Vein endothelial cell (primary cell): ENCODE results near the genes PAX6 and RCN1.

- CAGE, long polyA plus RNA, result no peak
Measured at GRCh38 chr11:28701933-28702936, 594.0 kb downstream of the METTL15 start.

- CAGE, long polyA plus RNA, result no peak
Measured at GRCh38 chr11:30342453-30343339, 19.8 kb downstream of the ARL14EP start.

GRCh38 chr11:30584622-30584960 lies 1.6 kb downstream of the MPPED2 start:
- CAGE, long polyA plus RNA, result no peak

DNA sequence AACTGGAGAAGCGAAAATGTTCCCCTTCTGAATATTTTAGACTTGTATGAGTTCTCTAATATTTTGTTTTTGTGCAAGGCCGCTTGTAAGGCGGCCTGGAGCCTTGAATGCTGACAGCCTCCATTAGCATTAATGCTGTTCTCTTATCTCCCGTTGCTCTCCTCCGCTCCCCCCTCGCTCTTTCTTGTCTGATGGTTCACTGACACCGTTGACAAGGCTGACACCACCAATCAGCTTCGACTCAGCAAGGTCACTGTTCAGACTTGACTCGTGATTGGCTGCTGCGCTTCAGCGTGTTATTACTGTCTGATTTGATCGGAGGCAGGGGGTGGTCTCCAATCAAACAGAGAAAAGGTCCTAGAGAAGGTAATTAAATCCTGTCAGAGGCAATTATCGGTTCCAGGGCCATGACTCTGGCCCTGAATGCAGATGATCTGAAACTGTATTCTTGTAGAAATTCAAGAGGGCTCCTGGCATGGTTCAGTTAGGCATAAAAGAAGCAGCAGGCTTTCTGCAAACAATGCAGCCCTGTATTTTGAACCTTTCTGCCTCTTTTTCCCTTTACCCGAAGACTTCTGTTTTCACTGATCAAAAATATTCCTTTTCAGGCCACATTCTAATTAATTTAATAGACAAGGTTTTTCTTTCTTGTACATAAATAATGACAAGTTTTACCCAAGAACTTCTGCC lies 49.3 kb upstream of the MPPED2 start:
- CAGE, long polyA plus RNA, result no peak

GRCh38 chr11:31477666-31478305 lies 31.6 kb downstream of the IMMP1L start:
- CAGE, long polyA plus RNA, result no peak

GRCh38 chr11:31493943-31494337 lies 15.5 kb downstream of the IMMP1L start:
- CAGE, long polyA plus RNA, result no peak

GRCh38 chr11:31810816-31811566 lies at the start of gene PAX6:
TSS of gene PAX6 (minus strand) at chr11:31811322.
- CAGE, long polyA plus RNA, result no peak

DNA sequence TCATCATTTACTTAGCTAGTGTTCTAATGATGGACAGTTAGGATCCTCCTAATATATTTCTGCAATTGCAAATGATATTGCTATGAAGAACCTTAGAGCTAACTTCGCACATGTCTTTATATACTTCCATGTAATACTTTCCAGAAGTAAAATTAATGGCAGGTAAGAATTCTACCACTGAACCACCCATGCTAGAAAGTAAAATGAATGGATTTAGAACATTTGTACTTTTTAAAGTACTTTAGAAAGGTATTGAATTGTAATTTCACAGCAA lies 25.5 kb upstream of the PAX6 start:
- CAGE, long polyA plus RNA, result no peak

DNA sequence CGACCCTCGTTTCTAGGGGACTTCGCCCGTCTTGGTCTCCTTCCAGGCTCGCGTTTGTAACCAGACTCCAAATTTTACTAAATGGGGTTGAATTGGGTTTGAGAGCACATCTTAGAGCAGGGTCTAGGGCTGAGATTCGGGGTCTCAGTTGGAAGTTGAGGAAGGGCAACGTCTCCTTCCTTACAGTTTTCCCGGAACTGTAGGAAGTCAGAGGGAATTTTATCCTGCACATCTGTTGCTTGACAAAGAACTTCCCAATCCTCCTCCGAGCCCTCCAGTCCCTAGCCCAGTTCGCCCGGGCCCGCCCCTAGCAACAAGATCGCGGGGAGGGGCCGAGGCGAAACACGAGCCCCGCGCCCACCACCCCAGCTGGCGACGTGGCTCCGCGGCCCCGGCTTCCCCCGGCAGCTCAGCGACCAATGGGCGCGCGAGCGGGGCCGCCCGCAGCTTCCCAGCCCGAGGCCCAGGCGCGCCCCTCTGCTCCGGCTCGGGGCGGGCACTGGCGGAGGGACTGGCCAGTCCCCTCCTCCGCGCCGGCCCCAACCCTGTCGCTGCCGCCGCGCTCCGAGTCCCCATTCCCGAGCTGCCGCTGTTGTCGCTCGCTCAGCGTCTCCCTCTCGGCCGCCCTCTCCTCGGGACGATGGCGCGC lies at the start of gene RCN1:
RCN1 (plus strand) TSS at position 518 of the 649 bp plus-strand sequence.
- CAGE, long polyA plus RNA, result start-site peak on the plus strand centred at position 501 of the sequence, 189 bp wide, 748 and 664 reads in 2 replicates

GRCh38 chr11:32386779-32387206 lies 48.5 kb downstream of the WT1 start:
- CAGE, long polyA plus RNA, result no peak

- CAGE, long polyA plus RNA, result no peak
Measured at GRCh38 chr11:32415845-32416595, 19.3 kb downstream of the WT1 start.

DNA sequence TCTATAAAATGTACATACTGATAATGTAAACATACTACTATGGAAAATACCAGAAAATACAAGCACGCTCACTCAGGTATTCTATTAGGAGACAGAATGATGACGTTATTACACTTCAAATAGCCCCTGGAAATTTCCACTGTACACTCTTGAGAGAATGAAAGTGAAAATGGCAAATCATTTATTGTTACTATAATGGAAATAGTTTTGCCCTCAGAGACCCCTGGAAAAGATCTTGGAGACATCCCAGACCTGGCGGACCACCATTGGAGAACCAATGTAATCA lies 599 bp upstream of the PRRG4 start:
- CAGE, long polyA plus RNA, result no peak

DNA sequence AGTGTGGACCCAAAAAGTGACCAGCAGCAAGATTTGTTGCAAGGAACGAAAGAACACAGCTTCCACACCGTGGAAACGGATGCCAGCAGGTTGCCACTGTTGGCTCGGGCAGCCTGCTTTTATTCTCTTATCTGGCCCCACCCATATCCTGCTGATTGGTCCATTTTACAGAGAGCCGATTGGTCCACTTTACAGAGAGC lies 4.9 kb upstream of the QSER1 start:
- CAGE, long polyA plus RNA, result no peak

GRCh38 chr11:33140467-33140984 lies 20.8 kb downstream of the CSTF3 start:
- CAGE, long polyA plus RNA, result no peak

GRCh38 chr11:33161813-33162132 lies 493 bp upstream of the CSTF3 start:
- CAGE, long polyA plus RNA, result no peak

GRCh38 chr11:33320686-33321517 lies 55.0 kb upstream of the KIAA1549L start:
- CAGE, long polyA plus RNA, result no peak

GRCh38 chr11:33694822-33695606 lies 5.6 kb downstream of the C11orf91 start:
- CAGE, long polyA plus RNA, result no peak

DNA sequence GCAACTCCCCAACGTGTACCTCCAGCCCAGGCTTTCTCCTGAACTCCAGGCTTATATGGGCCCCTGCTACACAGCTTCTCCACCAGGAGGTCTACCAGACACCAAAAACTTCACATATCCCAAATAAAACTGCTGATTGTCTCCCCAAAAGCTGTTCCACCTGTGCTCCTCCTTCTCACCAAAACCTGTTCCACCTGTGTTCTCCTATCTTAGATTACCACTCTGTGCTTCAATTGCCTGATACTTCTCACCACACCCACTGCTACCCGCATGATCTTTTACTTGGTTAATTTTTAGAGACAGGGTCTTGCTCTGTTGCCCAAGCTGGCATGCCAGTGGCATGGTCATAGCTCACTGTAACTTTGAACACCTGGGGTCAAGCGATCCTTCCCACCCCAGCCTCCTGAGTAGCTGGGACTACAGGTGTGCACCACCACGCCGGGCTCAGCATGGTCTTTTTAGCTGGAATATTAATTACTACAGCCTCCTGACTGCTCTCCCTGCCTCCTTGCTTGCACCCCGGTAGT lies 3.8 kb downstream of the C11orf91 start:
- CAGE, long polyA plus RNA, result no peak

DNA sequence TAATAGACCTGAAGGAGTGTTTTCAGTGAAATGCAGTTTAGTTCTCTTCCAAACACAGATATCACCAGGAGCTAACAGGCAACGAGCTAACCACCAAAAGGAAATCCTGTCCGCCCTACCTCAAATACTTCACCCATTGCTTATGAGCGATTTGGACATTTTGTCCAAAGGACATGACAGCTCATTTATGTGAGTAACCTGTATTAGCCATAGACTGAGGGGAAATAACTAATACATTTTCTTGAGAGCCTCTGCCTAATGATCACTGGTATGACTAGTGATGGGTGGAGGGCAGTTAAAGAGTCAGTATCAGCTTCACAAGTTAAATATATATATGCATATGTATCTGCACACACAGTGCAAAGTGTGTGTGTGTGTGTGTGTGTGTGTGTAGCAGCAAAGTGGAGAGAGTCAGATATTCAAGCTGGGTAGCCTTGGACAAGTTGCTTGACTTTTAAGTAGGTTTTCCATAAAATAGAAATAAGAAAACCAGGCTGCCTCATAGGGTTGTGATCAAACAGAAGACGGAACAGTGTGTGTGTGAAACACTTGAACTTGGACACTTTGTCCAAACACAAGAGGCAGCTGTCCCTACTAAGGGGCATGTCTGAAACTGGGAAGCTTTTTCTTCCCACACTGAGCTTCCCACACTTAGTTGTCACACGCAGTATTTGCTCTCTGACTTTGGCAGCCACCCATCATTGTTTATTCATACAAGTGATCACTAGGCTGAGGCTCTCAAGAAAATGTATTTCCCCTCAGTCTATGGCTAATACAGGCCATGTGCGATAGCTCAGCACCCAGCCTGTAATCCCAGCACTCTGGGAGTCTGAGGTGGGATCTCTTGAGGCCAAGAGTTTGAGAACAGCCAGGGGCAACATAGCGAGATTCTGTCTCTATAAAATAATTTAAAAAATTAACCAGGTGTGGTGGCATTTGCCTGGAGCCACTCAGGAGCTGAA lies 1.0 kb upstream of the C11orf91 start:
- CAGE, long polyA plus RNA, result no peak

- CAGE, long polyA plus RNA, result no peak
Measured at GRCh38 chr11:33735741-33736125, 490 bp downstream of the CD59 start.